ENCODE data around the gene NR2C2.

DNA sequence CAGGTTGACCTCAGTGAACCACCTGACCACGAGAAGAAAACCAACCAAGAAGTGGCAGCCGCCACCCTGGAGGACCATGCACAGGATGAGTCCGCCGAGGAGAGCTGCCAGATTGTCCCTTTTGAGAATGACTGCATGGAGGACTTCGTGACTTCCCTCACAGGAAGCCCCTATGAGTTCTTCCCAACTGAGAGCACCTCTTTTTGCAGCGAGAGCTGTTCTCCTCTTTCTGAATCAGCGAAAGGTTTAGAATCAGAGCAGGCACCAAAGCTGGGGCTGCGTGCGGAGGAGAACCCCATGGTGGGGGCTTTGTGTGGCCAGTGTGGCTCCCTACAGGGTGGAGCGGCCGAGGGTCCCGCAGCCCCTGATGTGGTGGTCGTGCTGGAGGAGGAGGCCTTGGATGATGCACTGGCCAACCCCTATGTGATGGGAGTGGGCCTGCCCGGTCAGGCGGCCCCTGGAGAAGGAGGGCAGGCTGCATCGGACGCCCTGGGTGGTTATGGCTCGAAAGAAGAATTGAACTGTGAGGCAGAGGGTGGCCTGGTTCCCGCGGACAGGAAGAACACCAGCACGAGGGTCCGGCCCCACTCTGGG lies 1.3 kb downstream of the FGD5 start:
- PRO-cap, 2 experiments: no peak in any of the 2 experiments

GRCh38 chr3:14852720-14852957 lies 33.9 kb downstream of the FGD5 start:
- PRO-cap, 2 experiments: no peak in any of the 2 experiments

- PRO-cap, 2 experiments: no peak in any of the 2 experiments
Measured at GRCh38 chr3:14879056-14879824, 60.5 kb downstream of the FGD5 start.

GRCh38 chr3:14947035-14947775 lies at the start of gene NR2C2:
Gene NR2C2, plus strand, starts transcription at chr3:14947583.
- PRO-cap, 2 experiments: peak in 1 of 2 experiments; most common plus-strand start chr3:14947152 (in 1); most common minus-strand start chr3:14947178 (in 1)

DNA sequence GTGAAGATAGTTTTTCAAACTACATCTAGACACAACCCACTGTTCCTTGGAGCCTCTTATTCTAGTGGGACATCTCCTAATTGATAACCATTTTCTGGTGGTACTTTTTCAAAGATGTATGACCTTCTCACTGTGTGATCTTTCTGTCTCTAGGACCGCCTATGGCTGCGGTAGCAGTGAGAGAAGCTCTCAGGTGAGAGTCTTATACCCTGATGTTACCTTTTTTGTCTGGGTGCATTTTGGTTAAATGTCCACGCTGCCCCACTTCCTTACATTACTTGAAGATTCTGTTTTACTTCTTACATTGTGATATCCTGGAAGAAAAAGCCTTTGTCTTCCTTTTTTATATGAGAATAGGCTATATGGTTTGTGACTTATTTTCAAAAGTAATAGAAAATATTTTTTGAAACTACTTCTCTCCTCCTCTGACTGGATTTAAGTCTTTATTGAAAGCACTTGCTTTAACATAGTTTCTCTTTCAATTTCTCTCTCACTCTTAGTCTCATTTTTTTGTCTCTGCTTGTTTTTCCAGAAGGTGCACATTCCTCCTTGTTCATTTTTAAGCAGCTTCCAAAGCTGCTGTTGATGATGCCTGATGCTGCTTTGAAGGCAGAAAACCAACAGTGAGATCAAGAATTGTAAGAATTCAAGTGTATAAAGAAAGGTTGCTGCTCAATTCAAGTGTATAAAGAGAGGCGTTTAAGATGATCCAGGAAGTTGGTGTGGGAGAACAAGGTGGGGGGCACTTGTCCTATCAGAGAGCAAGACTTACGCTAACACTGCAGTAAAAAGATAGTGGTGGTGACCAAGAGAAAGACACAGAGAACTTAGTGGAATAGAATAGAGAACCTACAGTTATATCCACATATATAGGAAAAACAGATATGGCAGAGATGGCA lies 11.9 kb downstream of the NR2C2 start:
- PRO-cap, 2 experiments: no peak in any of the 2 experiments

DNA sequence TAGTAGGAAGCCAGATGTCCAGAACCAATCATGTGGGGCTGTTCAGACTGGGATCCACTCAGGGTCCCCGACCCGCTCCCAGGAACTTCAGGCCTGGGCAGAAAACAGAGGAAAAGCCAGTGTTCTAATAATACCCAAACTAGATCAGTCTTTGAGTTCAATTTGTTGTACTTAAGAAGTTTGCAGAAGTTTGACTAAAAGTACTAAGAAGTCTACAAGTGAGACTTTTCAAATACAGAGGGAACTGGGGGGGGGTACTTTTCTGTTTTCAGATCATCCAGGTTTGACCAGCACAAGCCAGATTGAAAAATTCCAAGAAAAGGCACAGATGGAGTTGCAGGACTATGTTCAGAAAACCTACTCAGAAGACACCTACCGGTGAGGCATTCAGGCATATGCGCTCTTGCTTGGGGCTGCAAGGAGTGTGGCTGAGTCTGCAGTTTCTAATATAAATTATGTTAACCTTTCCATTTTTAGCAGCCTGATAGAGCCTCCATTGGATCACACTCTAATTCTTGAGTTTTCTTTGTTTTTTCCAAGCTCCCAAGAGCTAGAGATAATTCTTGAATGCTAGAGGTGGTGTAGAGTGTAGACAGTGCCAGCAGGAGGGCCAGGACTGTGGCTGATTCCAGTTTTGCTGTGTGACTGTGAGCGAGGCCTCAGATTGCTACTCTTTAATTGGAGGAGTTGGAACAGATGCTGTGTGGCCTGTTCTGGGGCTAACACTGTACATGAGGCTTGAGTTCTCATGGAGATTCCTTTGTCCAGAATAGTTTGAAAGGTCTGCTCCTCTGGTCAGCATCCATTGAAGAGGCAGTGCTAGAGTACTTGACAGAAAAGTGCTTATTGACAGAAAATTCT lies 26.0 kb downstream of the MRPS25 start:
- PRO-cap, 2 experiments: no peak in any of the 2 experiments

DNA sequence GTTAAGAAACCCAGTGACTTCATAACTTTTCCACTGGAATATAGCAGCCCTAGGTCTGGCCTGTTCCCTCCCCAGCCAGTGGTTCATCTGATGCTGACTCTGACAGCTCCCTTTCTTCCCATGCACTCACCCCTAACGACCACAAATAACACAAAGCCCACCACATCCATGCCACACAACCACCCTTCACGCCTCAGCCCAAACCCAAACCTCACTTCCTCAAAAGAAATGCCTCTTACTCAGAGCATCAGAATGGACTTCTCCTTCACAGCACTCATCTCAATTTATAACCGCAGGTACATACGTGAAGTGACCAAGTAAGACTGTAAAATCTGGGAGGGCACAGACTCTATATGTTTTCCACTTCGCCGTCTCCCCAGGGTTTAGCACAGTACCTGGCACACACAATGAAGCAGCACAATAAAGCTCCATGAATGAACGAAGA lies 1.0 kb downstream of the RBSN start:
- PRO-cap, 2 experiments: no peak in any of the 2 experiments

GRCh38 chr3:15207022-15207455 lies 993 bp downstream of the CAPN7 start:
- PRO-cap, 2 experiments: no peak in any of the 2 experiments

GRCh38 chr3:15246510-15247734 lies 40.9 kb downstream of the CAPN7 start:
- PRO-cap, 2 experiments: no peak in any of the 2 experiments

DNA sequence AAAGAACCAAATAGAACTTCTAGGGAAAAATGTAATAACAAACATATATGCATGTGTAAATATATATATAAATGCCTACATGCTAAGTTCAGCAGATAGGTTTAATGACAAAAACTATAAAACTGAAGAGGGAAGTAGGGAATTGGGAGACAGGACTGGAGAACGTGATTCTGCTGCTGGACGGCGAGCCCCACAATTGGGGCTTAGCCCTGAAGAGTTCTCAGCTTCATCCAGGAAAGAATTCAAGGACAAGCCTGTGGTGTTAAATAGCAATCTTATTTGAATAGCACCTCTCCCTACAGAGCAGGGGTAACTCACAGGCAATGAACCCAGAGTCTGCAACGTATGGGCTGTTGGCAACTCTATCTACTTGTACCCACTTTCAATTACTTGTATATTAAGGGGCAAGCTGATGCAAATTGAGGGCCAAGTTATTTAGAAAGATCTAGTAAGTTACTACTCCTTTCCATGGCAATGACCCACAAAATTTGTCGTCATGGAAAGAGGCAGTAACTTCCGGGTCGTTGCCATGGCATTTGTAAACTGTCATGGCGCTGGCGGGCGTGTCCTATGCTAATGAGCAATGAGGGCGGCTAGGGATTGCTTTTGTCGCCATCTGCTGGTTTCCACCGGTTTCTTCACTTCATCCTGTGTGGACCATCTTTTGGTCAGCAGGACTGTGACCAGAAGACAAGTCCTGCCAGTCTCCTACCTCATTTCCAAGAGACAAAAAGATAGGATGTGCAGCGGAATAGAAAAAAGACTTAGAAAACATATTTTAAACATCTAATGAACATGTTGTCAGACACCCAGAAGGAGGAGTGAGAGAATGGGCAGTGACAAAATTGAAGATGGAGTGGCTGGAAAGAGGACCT lies 45.7 kb upstream of the SH3BP5 start:
- PRO-cap, 2 experiments: no peak in any of the 2 experiments

DNA sequence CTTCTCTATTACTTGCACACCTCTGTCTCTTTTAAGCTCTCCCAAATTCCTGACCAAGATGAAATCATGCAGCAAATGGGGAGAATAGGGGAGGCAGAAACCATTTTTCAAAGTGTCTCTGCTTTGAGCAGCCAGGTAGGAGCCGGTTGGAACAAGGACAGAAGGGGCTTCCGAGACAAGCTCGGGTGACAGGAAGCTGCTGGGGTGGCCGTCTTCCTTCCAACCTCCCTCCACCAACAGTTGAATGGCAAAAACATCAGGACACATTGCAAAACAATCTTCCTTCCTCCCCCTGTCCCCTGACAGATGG lies 370 bp downstream of the COLQ start:
- PRO-cap, 2 experiments: no peak in any of the 2 experiments

DNA sequence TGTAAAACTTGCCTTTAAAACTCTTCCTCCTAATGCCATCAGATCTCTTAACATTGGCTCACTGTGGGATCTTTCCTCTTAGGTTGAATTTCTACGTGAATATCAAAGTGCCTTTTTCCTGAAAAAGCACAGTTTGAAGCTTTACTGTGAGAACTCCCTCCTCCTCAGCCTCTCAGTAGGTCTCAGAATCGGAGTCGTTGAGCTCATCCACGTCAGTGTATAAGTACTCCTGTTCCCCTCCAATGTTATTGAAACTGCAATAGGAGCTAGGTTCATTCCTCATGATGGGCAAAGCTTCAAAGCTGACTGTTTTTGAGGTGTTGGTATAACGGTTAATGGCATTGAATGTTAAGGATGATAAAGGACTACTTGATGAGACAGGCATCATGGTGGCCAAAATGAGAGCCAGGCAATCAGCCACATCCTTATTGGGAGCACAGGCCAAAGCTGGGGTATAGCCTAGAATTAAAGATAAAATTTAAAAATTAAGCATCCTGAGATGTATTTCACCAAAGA lies 68.6 kb downstream of the BTD start:
- PRO-cap, 2 experiments: no peak in any of the 2 experiments

DNA sequence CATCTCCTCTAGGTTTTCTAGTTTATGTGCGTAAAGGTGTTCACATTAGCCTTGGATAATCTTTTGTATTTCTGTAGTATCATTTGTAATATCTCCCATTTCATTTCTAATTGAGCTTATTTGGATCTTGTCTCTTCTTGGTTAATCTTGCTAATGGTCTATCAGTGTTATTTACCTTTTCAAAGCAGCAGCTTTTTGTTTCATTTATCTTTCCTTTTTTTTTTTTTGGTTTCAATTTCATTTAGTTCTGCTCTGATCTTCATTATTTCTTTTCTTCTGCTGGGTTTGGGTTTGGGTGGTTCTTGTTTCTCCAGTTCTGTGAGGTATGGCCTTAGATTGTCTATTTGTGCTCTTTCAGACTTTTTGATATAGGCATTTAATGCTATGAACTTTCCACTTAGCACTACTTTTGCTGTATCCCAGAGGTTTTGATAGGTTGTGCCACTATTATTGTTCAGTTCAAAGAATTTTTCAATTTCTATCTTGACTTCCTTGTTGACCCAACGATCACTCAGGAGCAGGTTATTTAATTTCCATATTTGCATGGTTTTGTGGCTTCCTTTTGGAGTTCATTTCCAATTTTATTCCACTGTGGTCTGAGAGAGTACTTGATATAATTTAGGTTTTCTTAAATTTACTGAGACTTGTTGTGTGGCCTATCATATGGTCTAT lies 50.7 kb downstream of the ANKRD28 start:
- PRO-cap, 2 experiments: no peak in any of the 2 experiments

GRCh38 chr3:15771452-15771882 lies 26.3 kb downstream of the ANKRD28 start:
- PRO-cap, 2 experiments: no peak in any of the 2 experiments

- PRO-cap, 2 experiments: no peak in any of the 2 experiments
Measured at GRCh38 chr3:15786042-15787069, 11.4 kb downstream of the ANKRD28 start.

DNA sequence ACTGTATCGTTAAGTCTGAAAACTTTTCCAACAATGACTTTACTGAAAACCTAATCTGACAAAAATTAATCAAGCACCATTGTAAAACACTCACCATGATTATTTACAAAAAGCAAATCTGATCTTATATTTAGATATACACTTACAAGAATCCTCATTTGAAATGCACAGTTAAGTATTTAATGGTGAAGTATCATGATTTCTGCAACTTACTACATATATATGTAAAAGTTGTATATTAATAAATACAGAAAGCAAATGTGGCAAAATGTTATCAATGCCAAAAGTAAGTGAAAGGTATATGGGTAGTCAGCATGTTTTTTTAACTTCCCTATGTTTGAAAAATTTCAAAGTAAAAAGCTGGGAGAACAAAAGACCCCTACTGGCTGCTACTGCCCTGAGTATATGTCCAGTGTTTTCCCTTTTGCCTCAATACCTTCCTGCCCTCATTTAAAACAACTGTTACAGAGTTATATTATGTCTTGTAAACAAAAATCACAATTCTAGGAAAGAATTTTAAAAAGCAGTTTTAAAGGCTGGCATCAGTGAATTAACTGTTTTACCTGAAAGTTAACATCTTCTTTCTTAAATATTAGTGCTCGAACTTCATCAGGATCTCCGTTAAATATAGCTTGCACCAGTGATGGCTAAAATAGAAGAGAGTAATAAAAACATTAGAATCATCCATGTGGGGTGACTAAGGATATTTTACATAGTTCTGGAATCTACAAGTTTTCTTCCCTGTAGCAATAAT lies 2.9 kb downstream of the ANKRD28 start:
- PRO-cap, 2 experiments: no peak in any of the 2 experiments

DNA sequence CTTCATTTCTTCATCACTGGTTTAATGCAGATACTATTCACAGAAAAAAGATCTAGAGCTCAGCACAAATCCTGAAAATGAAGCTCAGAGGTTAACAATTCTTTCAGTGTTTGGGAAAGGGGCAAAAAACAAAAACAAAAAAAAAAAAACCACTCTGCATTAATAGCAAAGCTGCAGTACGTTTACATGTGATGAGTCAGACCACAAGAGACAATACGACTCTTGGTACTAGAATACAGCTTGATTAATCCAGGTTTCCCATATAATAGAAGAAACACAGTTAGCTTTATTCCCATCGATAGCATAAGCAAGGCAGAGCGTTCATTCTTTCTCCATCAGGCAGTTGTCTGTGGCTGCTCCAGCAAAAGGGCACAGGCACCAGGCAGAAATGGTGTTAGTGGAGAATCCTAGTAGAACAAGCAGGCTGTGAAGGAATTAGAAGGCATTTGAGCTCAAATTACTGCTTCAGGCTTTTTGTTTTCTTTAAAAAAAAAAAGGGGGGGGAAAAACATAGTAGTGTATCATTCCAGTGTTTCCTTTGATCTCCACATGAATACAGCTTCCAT lies 622 bp downstream of the ANKRD28 start:
- PRO-cap, 2 experiments: peak in 1 of 2 experiments; most common plus-strand start position 213 of the sequence (in 1); most common minus-strand start position 79 of the sequence (in 1)

DNA sequence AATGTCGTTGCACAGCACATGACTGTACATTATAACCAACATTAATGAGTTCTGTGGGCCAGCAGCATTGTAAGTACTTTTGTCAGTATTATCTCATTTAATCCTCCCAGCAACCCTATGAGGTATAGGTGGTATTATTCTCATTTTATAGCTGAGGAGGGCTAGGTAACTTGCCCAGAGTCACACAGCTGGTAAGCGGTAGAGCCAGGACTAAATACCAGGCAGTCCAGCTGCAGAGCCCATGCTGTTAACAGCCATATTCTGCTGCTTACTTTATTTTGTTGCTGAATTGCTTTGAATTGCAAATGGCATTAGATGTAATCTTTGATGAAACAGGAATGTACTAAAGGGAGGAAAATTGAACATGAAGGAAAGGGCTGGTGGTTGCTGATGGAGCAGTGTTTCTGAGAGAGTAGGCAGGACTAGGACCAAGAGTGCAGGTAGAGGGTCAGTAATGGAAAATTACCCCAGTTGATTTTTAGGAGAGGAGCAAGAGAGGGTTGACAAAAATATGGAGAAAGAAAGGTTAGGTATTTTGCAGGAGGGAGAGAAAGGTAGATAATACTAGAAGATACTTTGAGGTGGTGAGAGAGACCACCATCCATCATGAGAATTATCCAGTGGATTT lies 19.7 kb downstream of the OXNAD1 start:
- PRO-cap, 2 experiments: no peak in any of the 2 experiments

DNA sequence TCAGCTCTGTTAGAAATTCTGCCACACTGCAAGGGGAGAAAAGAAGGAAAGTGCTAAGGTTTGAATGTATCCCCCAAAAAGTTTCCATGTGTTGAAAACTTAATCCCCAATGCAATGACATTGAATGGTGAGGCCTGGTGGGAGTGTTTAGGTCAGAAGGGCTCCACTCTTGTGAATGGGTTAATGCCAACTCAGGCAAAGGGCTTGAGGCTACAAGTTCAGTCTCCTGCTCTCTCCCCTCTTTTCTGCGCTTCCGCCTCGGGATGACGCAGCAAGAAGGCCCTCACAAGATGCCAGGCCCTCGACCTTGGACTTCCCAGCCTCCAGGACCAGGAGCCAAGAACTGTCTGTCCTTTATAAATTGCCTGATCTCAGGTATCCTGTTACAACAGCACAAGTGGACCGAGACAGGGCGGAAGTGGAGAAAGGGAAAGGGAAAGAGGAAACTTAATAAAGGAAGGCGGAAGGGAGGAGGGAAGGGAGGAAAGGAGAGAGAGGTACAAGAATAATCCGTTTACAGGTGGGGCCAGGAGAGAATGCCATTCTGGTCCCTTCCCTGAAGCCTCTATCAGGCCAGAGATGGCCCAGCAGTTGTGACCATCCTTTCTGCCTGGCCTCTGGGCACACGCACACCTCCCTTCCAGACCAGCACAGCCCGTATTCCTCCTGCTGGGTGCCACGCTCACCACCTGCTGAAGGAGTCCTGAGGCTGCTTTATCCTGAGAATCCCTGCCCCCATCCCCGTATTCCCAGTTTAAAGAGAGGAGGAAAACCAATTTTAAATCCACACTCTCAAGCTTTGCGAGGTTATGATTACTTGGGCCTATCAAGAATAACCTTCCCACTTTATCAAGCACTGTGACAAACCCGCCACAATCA lies 64.1 kb downstream of the OXNAD1 start:
- PRO-cap, 2 experiments: no peak in any of the 2 experiments

- PRO-cap, 2 experiments: no peak in any of the 2 experiments
Measured at GRCh38 chr3:16335992-16336433, 71.0 kb downstream of the OXNAD1 start.